CMK (cell line): ENCODE results near the gene CALN1.

DNA sequence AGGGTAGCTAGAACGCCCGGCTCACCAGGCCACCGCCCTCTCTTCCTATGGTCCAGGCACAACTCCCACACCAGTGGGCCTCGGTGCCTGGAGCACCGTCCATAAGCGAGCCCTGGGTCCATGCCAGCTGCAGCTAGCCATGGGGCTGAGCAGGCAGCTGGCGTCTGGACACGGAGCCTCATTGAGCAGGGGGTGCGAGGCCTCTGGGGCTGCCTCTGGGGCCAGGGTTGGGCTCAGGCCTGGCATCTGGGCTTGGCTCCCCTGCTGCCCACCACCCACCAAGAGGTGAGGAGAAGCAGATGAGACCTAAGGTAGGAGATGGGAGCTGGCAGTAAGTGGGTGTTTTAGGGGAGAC, 8.4 kb upstream of the RABGEF1 start:
- RRBS = no CpG with 5 or more reads among the region's 9 CpGs

DNA sequence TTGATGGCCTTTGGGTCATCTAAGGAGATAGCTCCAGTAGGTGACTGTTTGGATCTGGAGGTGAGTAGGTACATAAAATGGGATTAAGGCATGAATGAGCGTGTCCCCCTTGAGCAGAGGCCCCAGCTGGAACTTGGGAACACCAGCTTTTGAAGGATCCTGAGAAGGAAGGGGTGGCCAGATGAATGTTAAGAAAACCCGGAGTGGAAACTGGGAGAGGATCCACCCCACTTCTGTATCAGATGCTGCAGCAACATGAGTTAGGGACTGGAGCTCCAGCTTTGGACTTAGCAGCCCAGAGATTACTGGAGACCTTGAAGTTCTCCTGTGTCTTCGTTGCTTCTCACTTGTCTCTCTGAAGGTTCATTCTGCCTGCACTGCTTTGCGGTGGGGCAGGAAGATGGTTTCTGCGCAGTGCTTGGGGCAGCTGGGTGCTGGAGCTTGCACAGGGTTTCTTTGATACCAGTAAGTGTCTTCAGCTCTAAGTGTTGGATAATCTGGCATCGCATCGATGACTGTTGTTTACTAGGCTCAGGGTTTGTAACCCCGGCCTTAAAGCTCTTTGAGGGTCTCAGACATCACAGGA, 9.3 kb downstream of the TMEM248 start:
- RRBS = no CpG with 5 or more reads among the region's 8 CpGs

DNA sequence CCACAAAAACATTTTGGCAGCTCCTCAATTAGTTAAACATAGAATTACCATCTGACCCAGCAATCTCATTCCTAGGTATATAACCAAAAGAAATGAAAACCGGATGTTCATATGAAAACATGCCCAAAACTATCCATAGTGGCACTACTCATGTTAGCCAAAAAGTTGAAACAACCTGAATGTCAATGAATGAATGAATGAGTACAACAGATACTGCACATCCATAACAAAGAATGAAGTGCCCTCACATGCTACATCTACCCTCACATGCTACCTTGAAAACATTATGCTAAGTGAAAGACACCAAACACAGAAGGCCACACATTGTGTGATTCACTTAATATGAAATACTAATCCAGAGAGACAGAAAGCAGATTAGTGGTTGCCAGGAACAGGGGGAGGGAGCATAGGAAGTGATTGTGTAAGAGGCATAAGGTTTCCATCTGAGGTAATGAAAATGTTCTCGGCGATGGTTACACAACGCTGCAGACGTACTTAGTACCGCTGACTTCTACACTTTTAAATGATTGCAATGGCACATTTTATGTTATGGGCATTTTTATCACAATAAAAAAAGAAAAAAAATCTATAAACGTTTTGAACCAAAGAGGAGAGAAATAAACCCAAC, 462.1 kb downstream of the SPDYE21 start:
- RRBS = no CpG with 5 or more reads among the region's 7 CpGs

- RRBS = no CpG with 5 or more reads among the region's 3 CpGs
Observed at GRCh38 chr7:68422384-68422710, 1145.6 kb downstream of the SPDYE21 start.

GRCh38 chr7:69620036-69620662, 21.9 kb downstream of the AUTS2 start:
- RRBS = no CpG with 5 or more reads among the region's 7 CpGs

DNA sequence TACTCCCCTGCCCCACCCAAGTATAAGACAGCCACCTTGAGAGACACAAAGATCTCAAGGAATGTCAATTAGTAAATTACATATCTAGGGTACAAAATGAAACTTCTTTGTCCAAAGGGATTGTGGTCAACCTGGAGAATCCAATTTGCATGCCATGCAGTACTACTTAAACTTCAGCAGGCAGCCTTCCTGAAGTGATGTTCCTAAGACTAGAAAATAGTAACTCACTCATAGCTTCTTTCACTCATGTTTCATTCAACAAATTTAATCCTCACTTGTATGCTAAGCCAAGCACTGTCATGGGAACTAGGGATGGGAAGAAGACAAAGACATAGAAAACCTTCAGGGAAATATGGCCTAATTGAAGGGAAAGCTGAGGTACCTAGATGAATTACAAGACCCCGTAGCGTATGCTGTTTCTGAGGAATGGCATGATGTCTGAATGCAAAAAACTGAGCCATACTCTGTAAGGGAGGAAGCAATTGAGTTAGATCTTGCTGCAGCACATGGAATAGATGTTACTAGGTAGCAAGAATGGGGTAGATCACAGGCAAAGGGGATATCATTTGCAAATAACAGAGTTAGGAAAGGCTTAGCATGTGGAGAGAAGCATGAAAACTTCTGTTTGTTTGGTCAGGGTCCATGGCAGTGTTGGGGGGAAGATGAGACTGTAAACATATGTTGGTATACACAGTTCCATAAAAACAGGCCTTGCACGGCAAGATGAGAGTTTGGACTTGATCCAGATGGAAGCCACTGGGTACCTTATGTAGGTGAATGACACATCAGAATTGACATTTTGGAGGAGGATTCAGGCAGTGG, 681.8 kb upstream of the GALNT17 start:
- RRBS = no CpG with 5 or more reads among the region's 3 CpGs

- RRBS = no CpG with 5 or more reads among the region's 9 CpGs
Observed at GRCh38 chr7:70571934-70572294, 560.0 kb upstream of the GALNT17 start.

- RRBS = no CpG with 5 or more reads among the region's 6 CpGs
Observed at GRCh38 chr7:70595342-70595663, 536.6 kb upstream of the GALNT17 start.

- RRBS = no CpG with 5 or more reads among the region's 6 CpGs
Observed at GRCh38 chr7:70598931-70599888, 532.7 kb upstream of the GALNT17 start.

GRCh38 chr7:70762629-70763584, 369.0 kb upstream of the GALNT17 start:
- RRBS = 80% methylated on average over 4 of the region's 17 CpGs

GRCh38 chr7:70787520-70787815, 344.5 kb upstream of the GALNT17 start:
- RRBS = no CpG with 5 or more reads among the region's 12 CpGs

DNA sequence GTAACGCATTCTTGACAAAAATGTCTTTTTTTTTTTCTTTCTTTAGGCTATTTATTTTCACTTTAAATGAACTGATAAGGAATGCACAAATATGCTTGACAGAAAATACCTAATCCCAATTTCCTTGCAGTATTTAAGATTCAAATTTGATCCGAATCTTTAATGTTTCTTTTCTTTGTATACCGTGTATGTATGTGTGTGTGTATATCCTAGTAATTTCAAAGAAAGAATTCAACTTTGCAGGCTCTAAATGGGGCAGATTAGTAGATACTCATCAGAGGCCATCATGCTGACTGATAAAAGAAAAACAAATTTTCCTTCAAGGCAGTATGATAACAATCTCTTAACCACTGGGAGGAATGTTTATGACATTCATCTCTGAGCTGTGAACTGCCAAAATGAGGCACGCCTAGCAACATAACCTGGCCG, 343.8 kb upstream of the GALNT17 start:
- RRBS = no CpG with 5 or more reads among the region's 5 CpGs

GRCh38 chr7:70790515-70791413, 341.2 kb upstream of the GALNT17 start:
- RRBS = 96% methylated on average over 2 of the region's 49 CpGs

GRCh38 chr7:71132263-71133644, 810 bp downstream of the GALNT17 start:
- RRBS = 84% methylated on average over 35 of the region's 127 CpGs

- RRBS = 54% methylated on average over 2 of the region's 4 CpGs
Observed at GRCh38 chr7:71712251-71712585, 580.3 kb downstream of the GALNT17 start.

GRCh38 chr7:72412063-72412685, at the start of gene CALN1:
Gene CALN1 (minus strand): TSS chr7:72412338.
- RRBS = no CpG with 5 or more reads among the region's 24 CpGs

- RRBS = no CpG with 5 or more reads among the region's 8 CpGs
Observed at GRCh38 chr7:72446850-72447345, 34.8 kb upstream of the CALN1 start.

DNA sequence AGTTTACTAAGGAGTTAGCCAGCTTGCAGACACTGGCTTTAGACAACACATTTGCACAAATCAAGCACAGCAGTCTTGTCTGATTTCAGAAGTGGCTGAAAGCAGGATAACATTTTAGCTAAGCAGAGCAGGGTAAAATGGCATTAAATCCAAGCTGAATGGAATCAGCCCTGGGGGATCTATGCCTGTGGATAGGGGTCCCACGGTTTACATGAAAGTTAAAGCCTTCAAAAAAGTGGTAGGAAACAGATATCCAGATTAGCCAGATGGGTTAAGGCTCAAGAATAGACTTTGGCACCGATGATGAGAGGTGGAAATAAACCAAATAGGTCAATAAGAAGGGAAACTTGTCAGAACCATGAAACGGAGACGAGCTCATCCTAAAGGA, 139.1 kb downstream of the TYW1B start:
- RRBS = no CpG with 5 or more reads among the region's 4 CpGs

- RRBS = no CpG with 5 or more reads among the region's 8 CpGs
Observed at GRCh38 chr7:72914974-72915609, 9.8 kb upstream of the POM121 start.